Type B pancreatic cell (in vitro differentiated cells): ENCODE data around the genes TMEM44 and FAM43A.

GRCh38 chr3:194512712-194513305 is 26.0 kb upstream of the ATP13A3 start:
- PRO-cap: no peak

- PRO-cap: no peak
Measured at GRCh38 chr3:194571378-194572093, 61.7 kb downstream of the TMEM44 start.

DNA sequence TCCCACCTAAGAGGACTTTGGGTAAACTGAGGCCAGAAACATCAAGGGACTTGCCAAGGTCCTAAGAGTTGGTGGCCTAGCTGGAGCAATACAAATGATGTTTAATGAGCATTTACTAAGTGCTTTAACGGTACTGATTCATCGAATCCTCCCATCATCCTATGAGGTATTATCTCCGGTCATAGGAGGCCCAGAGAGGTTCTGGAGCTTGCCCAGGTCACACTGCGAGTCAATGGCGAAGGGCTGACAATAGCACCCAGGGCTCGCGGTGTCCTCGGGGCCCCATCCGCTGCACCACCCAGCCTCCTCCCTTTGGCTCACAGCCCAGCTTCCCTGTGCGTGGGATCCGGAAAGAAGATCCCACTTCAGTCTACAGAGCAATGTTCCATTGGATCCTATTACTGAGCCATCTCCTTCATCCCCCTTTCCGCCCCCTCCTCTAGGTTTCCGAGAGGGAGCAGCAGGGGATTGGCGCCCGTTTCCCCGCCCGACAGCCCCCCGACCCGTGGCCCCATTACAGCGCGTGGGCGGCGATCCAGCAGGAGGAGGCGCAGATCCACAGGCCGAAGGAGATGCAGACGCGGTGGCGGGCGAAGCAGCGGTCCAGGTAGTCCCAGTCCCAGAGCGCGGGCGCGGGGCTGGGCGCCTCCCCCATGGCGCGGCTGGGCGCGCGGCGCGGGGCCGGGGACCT is 513 bp downstream of the TMEM44 start:
- PRO-cap: unidirectional peak, plus-strand start at position 575 of the sequence

GRCh38 chr3:194633252-194634028 is at the start of gene TMEM44:
Gene TMEM44 (minus strand): TSS chr3:194633419.
- PRO-cap: bidirectional peak, plus-strand start at chr3:194633794, minus-strand start at chr3:194633447

DNA sequence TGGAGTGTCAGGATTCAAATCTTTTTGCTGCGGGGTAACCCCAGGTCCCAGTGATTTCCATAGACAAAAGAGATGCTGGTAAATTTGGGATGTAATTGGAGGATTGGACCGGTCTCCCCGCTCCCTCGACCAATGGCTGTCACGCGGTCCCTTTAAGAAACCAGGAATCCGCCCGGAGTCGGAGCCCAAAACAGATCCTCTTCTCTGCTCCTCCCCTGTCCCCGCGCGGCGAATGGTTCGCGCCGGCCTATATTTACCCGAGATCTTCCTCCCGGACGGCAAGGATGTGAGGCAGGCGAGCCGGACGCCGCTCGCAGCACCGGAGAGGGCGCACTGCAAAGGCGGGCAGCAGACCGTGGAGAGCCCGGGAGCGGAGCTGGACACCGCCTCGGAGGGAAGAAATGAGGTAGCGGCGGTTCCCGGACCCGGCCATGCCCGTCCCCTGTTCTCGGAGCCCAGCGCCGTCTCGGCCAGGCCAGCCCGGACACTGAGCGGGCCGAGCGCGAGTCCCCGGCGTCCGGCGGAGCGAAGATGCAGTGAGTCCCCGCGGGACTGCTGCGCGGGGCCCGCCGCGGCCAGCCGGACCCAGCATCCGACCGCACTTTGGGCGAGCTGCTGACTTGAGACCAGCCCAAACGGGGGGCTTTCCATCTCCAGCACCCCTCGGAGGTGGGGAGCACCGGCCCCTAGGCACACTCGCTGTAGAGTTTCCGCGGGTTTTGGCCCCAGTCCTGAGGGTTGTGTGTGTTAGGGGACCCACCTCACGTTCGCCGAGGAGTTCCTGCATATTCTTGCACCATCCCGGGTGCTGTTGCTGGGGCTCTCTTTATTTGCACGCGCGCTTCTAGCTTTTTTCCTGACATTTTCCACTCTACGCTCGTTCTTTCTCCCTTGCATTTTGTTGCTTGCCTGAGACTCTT is at the start of gene FAM43A:
Gene FAM43A (plus strand): TSS at position 281 of the 920 bp plus-strand sequence.
- PRO-cap: unidirectional peak, plus-strand start at position 281 of the sequence

DNA sequence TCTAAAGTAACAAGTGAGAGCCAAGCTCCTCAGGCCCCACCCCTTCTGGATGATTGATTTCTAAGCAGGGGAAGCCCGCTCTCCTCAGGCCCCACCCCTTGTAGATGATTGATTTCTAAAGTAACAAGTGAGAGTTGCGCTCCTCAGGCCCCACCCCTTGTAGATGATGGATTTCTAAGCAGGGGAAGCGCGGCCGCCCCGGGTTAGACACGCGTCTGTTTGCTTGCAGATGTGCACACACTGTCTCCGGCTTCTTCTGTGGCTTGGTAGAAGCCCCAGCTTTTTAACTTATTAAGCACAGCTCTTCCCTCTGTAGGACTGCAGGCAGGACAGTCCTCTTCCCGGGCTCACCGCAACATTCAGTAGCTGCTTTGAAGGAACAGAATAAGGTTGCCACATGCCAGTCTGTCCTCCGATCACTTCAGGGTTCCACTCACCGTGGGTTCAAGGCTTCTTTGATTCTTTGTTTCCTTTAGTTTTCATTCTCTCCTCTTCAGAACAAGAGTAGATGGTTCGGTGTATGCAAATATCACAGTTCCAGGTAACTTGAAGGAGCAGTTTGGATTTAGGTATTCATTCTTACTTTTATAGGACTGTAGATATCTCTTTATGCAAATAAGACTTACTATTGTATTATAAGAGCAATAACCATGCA is 83.7 kb downstream of the FAM43A start:
- PRO-cap: no peak

DNA sequence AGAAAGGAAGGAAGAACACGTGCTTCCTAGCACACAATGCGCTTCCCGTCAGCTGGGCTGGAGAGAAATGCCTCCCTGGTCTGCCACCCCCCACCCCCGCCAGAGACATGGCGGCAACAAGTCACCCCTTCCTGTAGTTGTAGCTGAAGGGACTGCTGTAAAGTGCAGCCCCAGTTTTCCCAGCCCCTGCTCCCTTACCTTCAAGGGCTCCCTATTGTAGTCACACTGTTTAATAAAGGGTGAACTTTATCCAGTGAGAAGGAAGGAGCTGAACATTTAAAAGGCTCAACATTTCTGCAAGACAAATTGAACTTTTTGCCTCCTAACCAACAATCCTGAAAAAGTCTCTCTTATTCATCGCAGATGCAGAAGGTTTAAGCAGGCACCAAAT is 182.1 kb downstream of the FAM43A start:
- PRO-cap: no peak

- PRO-cap: no peak
Measured at GRCh38 chr3:194976864-194977288, 291.2 kb downstream of the FAM43A start.

GRCh38 chr3:195002735-195003410 is 268.1 kb downstream of the XXYLT1 start:
- PRO-cap: no peak

DNA sequence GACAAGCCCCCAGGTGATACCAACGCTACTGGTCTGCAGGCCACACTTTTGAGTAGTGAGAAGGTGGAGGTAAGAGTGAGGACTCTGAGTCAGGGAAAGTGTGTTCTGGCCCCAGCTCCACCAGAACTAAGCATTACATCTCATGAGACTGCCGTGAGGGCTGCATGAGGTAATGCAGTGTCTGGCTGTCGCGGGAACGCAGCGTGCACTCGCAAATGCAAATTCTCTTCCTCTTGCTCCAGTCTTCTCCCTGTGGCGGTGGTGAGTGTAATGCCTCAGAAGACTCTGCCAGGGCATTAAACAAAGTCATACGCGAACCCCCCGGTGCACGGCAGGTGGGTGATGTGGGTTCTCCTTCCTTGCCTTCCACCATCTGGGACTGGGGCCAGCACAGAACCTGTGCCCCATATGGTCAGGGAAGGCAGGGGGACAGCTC is 175.9 kb downstream of the XXYLT1 start:
- PRO-cap: no peak

DNA sequence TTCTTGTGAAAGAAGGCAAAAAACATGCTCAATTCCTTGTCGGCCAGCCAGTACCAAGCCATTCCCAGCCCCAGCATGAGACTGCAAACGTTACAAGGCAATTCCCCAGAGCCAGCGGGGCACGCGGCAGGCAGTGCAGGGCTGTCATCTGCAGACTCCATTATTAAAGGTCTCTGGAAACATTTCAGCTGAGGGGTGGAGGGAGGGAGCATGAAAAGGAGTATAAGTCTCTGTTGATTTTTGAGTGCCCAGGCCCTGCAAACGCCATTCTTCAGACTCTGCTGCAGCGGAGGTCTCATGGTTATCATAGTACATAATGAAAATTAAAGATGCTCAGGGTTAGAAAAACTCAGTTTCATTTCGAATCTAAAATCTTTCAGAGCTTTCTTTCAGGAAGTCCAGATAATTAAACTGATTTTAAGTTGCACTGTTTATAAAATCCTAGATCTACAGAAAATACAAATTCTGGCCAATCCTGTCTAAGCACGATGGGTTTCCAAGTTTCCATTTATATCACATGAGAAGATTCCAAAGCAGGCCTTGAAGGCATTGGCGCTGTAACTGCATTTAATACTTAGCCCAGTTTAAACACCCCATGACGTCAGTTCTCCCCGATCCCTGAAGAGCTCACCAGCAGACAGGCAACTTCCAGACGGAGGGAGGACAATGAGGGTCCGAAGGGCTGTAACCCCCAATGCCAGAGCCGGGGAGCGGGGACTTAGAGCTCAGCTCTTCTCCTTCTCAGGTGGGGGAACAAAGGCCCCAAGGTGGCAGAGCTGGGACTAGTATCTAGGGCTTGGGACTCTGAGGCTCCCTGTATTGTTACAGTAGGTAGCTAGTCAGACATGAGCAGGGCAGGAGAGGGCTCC is 117.5 kb downstream of the XXYLT1 start:
- PRO-cap: no peak

GRCh38 chr3:195160278-195161061 is 110.5 kb downstream of the XXYLT1 start:
- PRO-cap: no peak

DNA sequence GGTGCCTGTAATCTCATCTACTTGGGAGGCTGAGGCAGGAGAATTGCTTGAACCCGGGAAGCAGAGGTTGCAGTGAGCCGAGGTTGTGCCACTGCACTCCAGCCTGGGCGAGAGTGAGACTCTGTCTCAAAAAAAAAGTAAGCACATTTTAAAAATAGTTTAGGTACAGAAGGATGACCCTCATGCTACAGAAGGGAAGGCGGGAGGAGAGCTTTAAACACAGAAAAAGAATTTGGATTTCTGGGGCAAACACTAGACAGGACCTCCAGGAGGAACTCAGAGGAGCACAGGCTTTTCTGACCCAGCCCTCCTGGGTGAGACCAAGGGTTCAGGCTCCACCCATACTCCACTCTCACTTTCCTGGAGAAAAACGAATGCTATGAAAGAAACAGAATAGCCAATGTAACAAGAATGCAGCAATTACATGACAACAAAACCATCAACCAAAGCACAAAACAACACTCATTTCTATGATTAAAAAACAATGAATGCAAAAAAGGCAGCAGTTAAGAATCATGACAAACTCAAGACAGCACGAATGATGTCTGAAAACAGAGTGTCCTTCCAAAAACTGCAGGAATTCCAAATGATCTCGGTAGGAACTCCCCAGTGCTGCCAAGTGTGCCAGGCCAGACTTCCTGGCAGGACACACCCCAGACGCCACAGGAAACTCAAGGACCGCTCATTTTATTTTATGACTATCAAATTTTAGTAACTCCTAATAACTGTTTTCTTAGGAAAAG is 47.7 kb downstream of the XXYLT1 start:
- PRO-cap: no peak

- PRO-cap: no peak
Measured at GRCh38 chr3:195270138-195271007, 586 bp downstream of the XXYLT1 start.

- PRO-cap: no peak
Measured at GRCh38 chr3:195329435-195330589, 58.9 kb upstream of the XXYLT1 start.

- PRO-cap: no peak
Measured at GRCh38 chr3:195698526-195699612, 21.9 kb upstream of the MUC20 start.

DNA sequence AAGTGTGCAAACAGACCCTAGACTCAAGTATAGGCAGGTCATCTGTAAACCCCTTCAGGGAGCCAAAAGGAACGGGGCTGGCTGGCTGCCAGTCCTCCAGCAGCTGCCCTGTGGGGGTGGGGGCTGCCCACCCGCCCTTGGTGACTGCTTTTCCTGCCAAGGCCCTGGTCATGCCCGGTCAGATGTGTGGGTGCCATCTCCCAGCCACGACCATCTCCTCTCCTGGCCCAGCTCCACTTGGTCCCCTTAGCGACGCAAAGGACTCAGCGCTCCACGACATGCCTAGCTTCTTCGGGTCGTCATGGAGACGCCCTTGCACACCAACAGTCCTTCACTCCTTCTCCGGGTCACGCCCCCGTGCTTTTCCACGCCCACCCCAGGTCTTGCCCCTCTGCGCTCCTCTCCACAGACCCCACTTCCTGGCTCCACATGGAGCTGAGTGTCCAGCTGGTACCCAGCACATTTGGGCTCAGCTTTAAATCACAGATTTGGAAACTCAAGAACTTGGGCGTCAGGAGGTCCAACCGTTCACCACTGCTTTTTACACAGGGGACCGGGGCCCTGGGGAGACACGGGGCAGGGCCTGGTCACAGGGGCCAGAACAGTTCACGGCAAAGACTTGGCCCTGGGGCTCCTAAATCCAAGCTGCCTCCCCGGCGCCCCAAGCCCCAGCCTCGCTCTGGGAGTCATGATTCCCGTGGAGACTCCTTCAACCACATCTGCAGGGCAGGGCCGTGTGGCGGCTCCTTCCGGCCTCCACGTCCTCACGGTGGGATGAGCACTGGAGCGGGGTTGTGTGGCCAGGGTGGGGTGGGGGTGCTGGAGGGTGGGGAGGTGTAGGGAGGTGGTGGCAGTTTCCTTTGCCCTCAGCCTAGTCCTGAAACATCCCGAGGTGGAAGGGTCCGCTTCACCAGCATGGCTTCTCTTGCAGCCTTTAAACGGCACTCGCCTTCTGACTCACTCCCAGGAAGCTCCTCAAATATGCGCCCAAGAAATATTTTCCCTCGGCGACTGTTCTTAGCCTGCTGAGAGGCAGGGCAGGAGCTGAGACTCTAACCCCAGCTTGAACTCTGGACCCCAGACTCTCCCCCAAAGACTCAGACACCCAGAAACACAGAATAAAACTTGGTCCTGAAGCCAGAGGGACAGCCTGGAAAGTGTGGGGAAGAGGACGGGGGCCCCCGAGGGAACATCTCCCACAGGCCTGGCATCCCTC is 2.0 kb downstream of the MUC4 start:
- PRO-cap: no peak

- PRO-cap: no peak
Measured at GRCh38 chr3:195863054-195864157, 44.9 kb downstream of the TNK2 start.

DNA sequence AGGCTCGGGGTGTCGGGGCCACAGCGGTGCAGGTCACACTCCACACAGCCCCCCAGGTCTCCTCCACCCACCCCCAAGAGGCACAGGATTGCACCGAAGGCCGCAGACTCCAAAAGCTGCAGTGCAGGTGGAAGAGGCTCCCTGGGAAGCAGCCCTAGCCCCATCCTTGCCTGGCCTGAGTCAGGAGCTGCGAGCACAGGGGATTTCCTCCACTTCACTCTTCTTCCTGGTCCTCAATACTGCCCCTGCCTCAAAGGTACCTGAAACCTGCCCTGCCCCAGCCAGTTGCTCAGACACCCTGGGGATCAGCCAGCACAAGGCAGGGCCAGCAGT is 31.1 kb downstream of the TNK2 start:
- PRO-cap: no peak

GRCh38 chr3:195878652-195878914 is 29.8 kb downstream of the TNK2 start:
- PRO-cap: no peak